ENCODE measurements around the genes PRXL2A and WAPL.

DNA sequence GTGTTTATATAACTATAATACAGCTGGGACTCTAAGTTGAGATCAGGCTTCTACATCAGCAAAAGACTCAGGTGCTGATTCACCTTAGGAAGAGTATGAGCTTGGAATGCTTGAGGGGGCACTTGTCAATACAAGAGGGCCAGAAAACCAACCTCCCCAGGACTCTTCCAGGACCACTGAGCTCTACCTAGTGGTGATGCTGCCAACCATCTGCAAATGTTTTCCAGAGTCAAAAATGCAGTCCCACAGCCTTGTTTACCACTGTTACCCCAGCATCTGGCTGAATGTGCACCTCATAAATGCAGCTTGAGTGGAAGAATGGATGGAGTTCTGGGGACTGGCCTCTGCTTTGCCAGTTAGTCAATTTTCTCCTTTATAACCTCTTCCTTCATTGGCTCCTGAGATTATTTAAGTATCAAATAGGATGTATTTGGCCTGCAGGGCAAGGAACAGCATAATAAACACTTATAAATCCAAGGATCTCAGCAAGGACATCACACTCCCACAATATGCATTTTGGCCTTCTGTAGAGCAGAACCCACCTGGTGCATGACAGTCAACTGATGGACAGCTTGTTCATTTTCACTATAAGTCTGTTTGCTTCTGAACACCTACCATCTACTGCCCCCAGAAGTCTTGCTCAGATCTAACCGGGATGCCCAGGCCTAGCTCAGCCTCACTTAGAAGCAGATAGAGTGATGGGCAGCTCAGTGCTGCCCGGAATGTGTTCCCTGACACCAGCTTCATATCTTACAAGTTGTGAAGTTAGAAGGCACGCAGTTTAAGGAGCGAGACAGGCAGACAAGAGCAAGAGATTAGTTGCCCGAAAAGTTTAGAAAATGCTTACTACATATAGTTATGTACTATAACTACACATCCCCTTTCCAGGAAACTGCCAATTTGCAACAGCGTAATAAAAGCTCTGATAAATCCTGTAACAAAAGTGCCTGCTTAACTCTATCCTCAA is 20.5 kb downstream of the ANXA11 start:
- PRO-cap, result no peak
- RAMPAGE, long total RNA, 2 experiments, result no peak in any of the 2 experiments

- PRO-cap, result no peak
- RAMPAGE, long total RNA, 2 experiments, result no peak in any of the 2 experiments
Measured at GRCh38 chr10:80357375-80357599, 706 bp downstream of the DYDC2 start.

- PRO-cap, result bidirectional peak, plus-strand start at chr10:80408493, minus-strand start at chr10:80408447
- RAMPAGE, long total RNA, 2 experiments, result start-site peak on the plus strand in 2 of 2 experiments, at chr10:80408506-80408607 at its widest, 946 to 1,520 reads per replicate
Measured at GRCh38 chr10:80408131-80409195, at the start of gene PRXL2A. Gene PRXL2A, plus strand, starts transcription at chr10:80408551.

GRCh38 chr10:80454738-80454865 is 492 bp downstream of the TSPAN14 start:
- PRO-cap, result no peak
- RAMPAGE, long total RNA, 2 experiments, result no peak in any of the 2 experiments

DNA sequence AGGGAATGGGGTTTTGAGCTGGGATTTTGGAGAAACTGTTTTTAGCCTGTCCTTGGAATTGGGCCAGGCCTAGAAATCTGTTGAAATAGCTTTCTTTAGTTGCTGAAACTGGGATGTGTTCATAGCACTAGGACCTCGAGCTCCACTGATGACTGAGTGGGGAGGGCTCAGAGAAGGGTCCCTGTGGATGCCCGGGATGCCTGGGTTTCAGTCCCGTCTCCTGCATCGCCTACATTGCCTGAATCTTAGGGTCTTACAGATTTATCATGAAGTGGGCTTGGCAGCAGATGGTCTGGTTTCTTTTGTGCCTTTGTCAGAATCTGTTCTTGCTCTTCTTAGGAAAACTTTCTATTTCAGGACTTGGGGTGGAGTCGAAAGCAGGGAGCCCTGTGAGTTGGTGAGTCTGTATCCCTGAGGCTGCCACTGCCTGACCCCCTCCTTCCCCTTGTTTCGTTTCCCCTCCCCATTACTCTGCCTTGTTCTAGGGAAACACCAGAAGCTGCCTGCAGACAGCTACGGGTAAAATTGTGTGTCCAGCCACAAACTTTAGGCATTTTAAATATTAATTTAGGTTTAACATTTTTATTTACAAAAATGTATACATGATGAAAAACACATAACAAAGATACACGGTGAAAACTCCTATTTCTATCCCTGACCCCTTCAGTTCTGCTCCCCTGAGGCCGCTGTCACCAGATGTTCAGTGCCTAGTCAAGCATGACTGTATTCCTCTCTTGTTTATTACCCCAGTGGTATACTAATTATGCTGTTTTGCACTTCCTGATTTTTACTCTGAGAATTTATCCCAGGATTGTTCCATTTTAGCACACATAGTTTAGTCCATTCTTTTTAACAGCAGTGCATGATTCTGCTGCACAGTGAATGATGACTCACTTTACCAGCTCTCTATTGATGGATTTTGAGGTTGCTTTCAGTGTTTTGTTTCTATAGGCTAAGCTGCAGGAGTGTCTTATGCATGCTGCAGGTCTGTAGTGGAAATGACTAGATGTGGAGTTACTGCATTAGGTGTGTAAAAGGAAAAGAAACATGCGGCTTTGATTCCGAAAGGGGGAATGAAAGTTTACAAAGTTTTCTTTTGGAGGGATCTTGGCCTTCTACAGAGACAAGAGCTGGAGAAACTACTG is 9.0 kb downstream of the TSPAN14 start:
- PRO-cap, result no peak
- RAMPAGE, long total RNA, 2 experiments, result no peak in any of the 2 experiments

GRCh38 chr10:80472251-80473022 is 18.3 kb downstream of the TSPAN14 start:
- PRO-cap, result no peak
- RAMPAGE, long total RNA, 2 experiments, result start-site peak on the plus strand in 1 of 2 experiments, at chr10:80472648-80472861 at its widest, 5 reads per replicate

- PRO-cap, result no peak
- RAMPAGE, long total RNA, 2 experiments, result no peak in any of the 2 experiments
Measured at GRCh38 chr10:80497214-80498134, 40.2 kb upstream of the SH2D4B start.

DNA sequence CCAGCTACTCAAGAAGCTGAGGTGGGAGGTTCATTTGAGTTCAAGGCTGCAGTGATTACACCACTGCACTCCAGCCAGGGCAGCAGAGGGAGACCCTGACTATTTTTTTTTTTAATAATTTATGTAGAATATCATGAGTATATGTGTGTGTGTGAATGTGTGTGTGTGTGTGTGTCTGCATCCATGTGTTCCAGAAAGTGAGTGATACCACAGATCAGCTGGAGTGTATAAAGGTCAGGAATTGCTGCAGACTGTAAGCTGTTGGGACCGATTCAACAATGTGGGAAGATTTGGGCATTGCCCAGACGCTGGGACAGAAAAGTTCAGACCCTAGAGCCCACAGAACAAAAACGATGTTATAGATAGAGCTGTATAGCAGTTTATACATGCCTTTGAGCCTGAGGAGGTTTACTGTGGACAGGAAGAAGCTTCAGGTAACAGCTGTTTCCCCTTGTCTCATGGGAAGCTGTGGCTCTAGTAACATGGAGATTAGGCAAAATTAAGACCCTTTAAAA is 435.6 kb downstream of the CCSER2 start:
- PRO-cap, result no peak
- RAMPAGE, long total RNA, 2 experiments, result no peak in any of the 2 experiments

DNA sequence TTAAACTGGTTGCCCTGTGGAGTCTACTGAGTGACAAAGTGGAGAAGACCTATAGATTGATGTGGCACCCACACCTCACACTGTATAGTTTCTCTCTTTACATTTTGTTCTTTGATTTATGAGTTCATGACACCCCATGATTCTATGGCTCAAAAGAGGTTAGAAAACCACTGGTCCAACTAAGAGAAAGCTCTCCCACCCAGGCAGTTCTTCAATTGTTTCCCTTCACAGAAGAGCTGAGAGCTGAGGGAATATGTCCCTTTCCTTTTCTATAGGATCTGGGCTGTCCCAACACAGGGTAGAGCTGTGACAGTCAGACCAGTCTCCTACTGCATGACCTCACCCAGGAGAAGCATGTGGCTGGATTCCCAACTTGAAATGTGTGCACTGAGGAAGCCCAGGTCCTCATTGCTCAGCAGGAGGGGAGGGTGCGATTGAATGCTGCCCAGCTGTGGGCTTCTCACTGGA is 508.5 kb downstream of the CCSER2 start:
- PRO-cap, result no peak
- RAMPAGE, long total RNA, 2 experiments, result no peak in any of the 2 experiments

- PRO-cap, result no peak
- RAMPAGE, long total RNA, 2 experiments, result no peak in any of the 2 experiments
Measured at GRCh38 chr10:84837441-84837857, 509.1 kb downstream of the CCSER2 start.

- PRO-cap, result no peak
- RAMPAGE, long total RNA, 2 experiments, result no peak in any of the 2 experiments
Measured at GRCh38 chr10:85364053-85364392, 1002.6 kb downstream of the GRID1 start.

DNA sequence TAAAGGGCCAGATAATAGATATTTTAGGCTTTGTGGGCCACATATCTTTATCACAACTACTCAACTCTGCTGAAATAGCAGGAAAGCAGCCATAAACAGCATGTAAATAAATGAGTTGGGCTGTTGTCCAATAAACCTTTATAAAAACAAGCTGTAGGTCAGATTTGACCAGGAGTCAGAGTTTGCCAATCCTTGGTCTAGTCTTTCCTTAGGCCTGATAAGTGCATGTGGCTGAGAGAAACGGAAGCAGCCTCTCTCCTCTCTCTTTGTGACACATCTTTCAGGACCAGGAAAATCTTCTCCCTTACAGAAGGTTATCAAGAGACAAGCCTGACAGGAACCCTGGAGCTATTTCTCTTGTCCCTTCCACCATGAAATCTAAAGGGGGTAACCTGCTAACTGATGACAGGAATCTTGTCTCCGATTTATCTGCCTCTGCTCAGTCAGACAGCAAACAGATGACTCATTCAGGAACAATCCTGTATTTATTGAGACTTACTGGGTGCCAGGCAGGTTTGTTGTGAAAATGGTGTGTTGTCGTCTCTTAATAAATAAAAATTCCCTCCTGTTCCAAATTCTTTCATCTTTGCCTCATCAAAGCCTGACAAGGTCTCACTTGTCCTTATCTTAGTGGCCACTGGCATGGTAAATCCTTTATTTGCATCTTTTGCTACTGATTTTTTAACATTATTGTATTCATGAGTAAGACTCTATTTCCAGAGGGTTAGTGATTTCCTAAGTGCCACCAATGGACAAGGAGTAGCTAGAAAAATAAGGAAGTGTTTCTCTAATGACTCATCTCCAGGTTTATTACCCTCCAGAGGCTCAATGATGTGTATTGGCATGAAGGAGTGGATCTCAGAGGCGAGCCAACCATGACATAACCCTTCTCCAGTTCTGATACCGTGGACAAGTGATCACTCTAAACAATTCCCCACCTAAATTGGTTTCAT is 724.2 kb downstream of the GRID1 start:
- PRO-cap, result no peak
- RAMPAGE, long total RNA, 2 experiments, result no peak in any of the 2 experiments

DNA sequence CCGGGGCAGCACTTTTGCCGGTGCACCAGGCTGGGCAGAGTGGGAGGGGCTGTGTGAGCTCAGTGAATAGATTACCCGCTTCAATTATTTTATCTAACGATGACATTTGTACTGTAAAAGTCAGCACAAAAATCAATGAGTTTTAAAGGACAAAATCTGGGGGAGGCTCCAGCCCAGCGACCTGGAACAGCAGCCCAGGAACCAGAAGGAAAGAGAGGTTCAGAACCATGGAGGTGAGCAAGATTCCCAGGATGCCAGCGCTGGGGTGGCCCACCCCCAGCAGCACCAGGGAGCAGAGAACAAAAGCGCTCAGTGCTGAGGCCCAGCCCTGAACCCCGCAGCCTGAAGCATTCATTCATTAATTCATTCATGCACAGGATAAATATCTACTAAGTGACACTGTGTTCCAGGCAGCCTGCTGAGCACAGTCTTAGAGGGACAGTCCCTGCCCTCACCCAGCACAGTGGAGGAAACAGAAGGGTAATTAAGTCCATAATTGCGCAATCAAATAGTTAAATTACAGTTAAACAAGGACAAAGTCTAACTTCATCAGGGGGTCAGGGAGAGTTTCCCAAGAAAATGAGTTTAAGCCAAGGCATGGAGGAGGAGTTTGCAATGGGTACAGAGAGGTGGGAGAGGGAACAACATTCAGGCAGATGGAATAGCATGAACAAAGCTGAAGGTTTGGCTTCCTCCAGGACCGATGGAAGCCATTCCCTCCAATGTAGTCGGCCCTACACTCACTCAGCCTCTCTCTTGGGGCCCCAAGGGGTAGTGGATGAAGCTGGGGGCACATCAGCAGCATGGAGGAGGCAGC is 202.3 kb downstream of the GRID1 start:
- PRO-cap, result no peak
- RAMPAGE, long total RNA, 2 experiments, result no peak in any of the 2 experiments

GRCh38 chr10:86520735-86521865 is at the start of gene WAPL:
Gene WAPL, minus strand, starts transcription at chr10:86521792.
- PRO-cap, result bidirectional peak, plus-strand start at chr10:86521089, minus-strand start at chr10:86520967; bidirectional peak, plus-strand start at chr10:86521960, minus-strand start at chr10:86521743
- RAMPAGE, long total RNA, 2 experiments, result start-site peak on the minus strand in 1 of 2 experiments, at chr10:86521745-86521811 at its widest, 23 reads per replicate

DNA sequence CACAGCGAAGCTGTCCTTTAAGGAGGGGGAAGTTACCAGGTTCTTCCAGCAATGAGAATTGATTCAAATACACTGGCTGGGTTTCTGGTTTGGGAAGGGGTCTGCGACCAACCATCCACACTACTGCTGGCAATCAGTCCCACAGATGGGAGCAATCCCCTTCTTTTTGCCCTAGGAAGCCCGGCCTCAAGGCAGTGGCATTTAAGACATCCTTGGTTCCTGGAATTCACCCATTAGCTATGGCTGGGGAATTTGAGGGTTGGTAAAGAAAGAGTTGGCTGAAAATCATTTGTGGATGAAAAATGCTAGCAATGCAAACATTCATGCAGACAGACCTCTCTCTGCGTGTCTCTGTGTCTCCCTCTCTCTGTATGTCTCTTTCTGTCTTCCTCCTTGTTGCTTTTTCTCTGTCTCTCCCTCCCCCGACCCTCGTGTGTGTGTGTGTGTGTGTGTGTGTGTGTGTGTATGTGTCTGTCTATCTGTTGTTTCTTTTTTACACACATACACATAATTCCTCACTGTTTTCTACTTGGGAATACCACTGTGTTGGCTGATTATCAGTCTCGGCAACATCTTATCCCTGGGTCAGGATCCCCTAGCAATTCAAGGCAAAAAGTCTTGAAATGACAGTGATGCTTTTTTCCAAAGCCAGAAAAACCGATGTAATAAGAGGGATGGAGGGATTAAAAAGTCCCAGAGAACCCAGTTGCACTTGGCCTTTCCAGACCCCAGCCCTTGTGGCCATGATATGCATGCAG is 19.5 kb downstream of the LDB3 start:
- PRO-cap, result no peak
- RAMPAGE, long total RNA, 2 experiments, result no peak in any of the 2 experiments

DNA sequence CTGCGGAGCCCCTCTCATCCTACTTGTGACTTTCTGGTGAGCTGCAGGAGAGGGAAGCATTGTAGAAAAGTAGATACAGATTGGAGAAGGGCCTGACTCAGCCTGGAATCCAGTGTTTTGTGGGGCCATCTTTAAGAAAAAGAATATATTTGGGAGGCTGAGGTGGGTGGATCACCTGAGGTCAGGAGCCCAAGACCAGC is 15.7 kb upstream of the BMPR1A start:
- PRO-cap, result no peak
- RAMPAGE, long total RNA, 2 experiments, result no peak in any of the 2 experiments

DNA sequence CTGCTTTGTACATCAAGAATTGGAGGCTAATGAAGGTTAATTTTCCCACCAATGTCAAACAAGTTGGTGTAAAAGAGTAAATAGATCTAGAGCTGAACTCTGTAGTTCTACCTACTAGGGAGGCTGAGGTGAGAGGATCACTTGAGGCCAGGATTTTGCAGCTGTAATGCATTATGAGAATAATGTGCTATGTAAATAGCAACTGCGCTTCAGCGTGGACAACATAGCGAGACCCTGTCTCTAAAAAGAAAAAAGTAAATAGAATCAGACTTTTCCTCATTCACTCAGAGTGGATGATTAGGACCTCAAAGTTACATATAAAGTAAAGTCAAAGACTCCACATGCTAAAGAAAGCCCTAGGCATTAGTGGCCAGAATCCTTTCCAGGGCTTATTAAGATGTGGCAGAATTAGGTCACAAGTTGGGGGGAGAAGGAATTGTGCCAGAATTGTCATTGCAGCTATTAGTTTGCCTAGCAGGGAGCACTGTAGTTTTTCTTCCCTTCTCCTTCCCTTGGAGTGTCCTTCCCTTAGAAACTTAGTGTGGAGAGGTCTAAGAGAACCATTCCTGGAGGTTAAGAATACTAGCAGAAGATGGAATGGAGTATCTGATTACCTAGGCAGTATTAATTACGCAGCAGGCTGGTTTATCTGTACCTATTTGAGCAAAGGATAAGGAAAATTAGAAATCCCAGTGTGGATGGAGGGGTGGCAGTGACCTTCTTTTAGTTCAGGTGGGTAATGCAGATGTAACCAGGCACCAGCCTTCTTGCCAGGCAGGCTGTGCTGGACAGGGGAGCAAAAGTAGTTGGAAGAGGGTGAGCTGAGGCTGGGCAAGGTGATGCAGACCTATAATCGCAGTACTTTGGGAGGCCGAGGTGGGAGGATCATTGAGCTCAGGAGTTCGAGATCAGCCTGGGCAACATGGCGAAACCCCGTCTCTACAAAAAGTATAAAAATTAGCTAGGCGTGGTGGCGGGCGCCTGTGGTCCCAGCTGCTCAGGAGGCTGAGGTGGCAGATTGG is 13.1 kb downstream of the BMPR1A start:
- PRO-cap, result no peak
- RAMPAGE, long total RNA, 2 experiments, result no peak in any of the 2 experiments

GRCh38 chr10:86960119-86960891 is 1.9 kb downstream of the SNCG start:
- PRO-cap, result no peak
- RAMPAGE, long total RNA, 2 experiments, result no peak in any of the 2 experiments

DNA sequence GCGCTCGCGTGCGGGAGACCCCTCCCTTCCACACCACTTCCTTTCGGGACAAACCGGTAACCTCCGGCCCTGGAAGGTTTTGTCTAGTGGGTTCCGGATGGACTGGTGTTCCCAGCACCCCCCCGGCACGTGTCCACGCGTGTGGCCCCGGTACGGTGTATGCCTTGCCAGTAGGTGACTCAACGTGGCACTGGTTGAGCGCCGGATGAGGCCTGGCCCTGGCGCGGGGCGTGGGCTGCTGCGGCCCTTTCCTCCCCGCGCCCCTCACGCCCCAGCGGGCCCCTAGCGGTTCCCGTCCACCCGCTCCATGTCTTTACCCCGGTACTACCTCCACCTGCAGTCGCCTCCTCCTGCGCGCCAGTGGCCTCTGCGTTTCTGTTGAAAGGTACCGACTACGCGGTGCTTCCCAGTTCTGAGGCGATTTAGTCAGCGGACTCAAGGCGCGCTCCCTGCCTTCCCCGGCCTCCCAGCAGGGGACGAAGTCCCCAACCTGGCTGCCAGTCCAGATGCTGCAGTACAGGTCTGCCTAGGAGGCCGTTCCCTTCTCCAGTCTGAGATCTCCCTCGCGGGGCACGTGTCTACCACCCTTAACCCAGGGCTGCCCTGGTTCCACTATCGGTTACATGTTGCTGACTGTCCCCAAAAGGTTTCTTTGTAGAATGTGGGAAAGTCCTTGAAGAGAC is 3.3 kb downstream of the ADIRF start:
- PRO-cap, result bidirectional peak, plus-strand start at position 182 of the sequence, minus-strand start outside the sequence; bidirectional peak, plus-strand start at position 507 of the sequence, minus-strand start at position 492 of the sequence
- RAMPAGE, long total RNA, 2 experiments, result no peak in any of the 2 experiments

- PRO-cap, result no peak
- RAMPAGE, long total RNA, 2 experiments, result no peak in any of the 2 experiments
Measured at GRCh38 chr10:87051060-87051829, 31.2 kb downstream of the FAM25A start.